Natural killer cell (primary cell): Measurements from ENCODE around the genes PLAC8, ABRAXAS1 and SLC10A6.

- PRO-cap: no peak
These were observed 2.1 kb downstream of the HNRNPDL start for GRCh38 chr4:82427905-82428729.

- PRO-cap: no peak
These were observed 4.5 kb downstream of the TMEM150C start for GRCh38 chr4:82557316-82557600.

- PRO-cap: no peak
These were observed 17.8 kb downstream of the SCD5 start for GRCh38 chr4:82780690-82781229.

- PRO-cap: no peak
These were observed 30.6 kb downstream of the SEC31A start for GRCh38 chr4:82860302-82860767.

DNA sequence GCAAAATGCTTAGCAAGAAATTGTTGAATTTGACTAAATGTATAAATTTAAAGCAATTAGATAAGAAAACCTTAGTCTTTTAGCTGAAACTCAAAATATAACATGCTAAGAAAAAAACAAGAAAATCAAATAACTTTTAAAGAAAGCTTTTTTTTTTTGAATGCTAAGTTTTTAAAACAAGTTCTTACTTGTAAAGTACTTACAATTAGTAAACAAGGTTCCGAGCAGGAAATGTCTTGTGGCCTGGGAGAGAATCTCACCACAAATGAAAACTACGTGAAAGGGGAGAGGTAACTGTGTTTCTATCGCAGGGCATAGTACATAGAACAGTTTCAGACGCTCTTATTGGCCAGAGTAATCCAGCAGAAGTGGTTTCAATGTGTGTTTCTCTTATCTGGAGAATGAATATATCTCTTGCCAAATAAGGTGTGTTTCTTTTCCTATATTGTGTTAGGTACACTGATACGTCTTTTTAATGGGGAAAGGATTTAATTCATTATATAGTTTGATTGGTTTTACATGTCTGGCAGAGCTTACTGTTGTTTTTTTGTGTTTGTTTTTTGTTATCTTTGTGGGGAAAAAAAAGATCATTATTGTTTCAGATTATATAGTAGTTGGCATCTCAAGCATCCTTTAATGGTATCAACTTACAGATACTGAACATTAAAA, at the start of gene PLAC8:
PLAC8 (minus strand) TSS at position 267 of the 669 bp plus-strand sequence.
- PRO-cap: bidirectional peak, plus-strand start at position 345 of the sequence, minus-strand start at position 266 of the sequence

DNA sequence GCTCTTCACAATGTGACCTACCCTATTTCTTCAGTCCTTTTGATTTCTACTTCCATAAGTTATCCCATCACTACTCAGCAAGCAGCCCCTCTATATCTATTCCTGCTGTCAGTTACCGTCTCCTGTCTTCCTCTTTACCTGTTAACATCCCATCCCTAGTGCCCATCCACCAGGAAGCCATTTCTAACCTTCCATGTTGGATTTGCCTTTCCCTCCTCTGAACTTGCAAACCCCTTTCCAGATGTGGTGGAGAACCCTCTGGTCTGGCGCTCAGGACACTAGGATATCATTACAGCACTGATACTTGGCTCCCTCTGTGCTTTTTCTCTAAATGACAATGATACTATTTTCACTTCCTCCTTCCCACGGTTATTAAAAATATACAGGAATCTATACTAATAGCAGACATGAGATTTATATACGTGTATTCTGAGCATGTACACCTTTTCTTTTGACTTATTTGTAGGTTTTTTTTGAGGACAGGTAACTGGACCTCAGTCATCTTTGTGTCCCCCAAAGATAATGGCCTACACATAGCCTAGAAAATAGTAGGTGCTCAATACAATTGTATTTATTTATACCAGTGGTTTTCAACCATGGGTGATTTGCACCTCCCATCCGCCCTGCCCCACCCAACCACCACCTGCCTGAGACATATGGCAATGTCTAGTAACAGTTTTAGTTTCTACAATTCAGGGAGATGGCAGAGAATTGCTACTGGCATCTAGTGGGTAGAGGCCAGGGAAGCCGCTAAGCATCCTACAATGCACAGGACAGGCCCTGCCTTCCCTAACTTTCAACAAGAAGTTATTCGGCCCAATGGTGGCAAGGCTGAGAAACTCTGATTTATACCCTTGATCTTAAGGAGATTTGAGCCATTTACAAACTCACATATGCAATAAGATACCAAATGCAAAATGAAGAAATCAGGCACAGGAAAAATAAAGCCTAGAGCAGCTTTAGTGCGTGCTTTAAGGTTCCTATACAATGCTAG, 60.5 kb upstream of the PLAC8 start:
- PRO-cap: no peak

- PRO-cap: bidirectional peak, plus-strand start at chr4:83485310, minus-strand start at chr4:83485095
These were observed at the start of gene ABRAXAS1 for GRCh38 chr4:83484204-83485390. Gene ABRAXAS1, minus strand, starts transcription at chr4:83485100.

GRCh38 chr4:84499722-84499983, 561 bp upstream of the NKX6-1 start:
- PRO-cap: no peak

- PRO-cap: no peak
These were observed 600 bp downstream of the CDS1 start for GRCh38 chr4:84583391-84584062.

DNA sequence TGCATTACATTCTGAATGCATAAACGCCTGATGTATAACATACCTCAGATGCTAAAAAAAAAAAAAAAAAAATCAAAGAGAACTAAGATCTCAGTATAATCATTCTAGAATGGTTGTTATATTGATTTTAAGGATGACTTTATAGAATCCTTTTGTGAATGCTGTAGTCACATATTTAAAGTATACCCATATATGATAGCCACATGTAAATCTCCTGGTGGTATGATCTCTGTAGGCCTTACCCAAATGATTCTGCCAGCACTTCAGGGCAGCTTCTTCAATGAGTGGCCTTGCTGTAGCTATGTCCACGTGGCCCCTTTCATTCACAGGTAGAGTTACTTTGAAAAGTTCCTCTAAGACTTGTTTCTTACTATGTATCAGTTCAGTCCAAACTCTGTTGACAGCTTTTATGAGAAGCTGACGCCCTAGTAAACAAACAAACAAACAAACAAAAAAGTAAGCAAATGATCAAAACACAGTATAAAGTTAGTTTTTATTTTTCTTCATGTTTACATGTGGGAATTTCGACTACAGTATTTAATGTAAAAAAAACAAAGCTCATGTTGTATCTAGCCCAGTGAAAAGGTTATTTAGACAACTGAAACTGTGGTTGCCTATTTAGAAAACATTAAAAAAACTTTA, 154.1 kb downstream of the CDS1 start:
- PRO-cap: no peak

- PRO-cap: no peak
These were observed 156.6 kb downstream of the CDS1 start for GRCh38 chr4:84739541-84739879.

DNA sequence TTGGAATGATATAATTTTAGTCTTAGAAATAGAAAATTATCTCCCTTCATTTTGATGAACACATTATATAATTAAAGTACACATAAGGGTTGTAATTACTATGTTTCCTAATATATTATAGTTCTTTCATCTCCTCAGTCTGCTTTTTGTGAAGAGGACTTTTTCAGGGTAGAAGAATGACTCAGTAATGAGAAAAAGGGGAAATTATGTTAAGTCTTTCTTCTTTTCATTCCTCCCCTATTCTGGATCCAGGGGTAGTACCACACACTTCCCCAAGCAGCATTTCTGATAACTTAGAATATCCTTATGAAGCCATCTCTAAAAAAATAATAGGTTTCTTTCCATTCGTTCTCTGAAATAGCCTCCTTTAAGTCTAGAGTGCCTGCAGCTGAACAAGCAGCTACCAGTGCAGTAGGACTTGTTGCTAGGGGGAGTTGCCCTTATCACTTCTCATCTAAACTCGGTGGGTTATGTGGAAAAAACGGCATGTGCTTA, 184.7 kb downstream of the ARHGAP24 start:
- PRO-cap: no peak

- PRO-cap: no peak
These were observed 91.7 kb upstream of the MAPK10 start for GRCh38 chr4:86451566-86452007.

DNA sequence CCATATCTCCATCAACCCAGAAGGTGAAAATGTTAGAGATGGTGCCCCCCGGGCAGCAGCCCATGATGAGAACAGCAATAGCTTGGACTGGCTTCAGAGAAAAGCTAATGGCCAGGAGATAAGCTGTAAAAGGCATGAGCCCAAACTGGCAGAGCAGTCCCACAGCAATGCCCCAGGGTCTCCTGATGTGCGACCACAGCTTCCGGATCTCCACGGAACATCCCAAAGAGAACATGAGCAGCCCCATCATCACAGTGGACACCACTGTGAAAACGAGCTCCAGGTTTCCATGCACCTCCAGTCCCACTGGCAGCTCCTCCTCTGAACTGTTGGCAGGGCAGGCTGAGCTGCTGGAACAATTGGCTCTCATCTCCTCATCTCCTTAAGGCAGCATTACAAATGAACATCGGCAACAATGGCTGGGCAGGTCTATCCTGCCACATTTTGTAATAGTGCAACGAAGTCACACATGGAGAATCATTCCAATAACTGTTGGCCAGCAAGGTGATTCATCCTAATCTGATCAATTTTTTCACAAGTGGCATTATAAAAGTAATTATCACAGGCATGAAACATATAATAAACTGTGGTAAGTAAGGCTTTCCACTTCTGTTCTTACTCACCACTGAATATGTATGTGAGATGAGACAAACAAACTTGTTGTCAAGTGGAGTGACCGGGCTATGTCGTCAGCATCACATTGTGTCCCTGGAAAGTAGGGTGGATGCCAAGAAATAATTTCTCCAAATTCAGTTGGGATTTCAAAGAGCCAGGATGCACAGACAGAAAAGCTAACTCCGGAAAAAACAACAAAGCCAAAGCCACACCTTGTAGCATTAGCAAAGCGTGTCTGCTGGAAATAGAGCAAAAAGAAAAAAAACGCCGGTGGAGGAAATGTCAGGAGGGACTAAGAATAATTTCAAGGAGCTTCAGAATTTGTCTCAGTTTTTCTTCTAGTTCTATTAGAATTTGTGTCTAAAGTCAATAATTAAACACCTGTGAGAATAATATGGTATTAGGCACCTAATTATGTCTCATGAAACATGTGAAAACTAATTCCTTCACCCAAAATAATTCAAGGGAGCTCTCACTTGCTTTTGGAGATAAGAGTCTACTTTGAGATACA, at the start of gene SLC10A6:
SLC10A6 (minus strand) TSS at position 639 of the 1,126 bp plus-strand sequence.
- PRO-cap: no peak

- PRO-cap: bidirectional peak, plus-strand start at chr4:86936011, minus-strand start at chr4:86935866
These were observed 645 bp downstream of the AFF1 start for GRCh38 chr4:86935266-86936045.

DNA sequence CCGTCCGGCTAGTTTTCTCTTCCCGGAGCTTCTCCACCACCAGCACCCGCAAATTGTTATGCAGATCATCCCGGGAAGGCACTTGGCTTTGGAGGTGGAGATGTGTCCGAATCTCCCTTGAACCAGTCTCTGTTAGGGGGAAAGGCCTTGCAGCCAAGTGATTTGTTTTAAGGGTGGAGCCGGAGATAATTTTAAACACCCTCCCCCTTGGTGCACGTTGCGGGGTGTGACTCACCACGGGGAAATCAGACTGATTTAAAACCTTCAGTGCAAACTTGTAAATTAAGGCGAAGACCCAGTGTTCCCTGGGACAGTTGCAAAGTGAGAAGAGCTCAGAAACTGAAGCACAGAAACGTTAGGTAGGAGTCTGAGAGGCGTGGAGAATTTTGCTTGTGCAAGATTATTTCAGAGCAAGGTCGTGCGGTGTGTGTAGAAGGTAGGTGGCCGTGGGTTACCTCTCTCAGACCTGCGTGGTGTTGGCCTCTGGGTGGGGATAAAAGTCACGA, 1.3 kb downstream of the AFF1 start:
- PRO-cap: bidirectional peak, plus-strand start at position 311 of the sequence, minus-strand start at position 134 of the sequence

- PRO-cap: unidirectional peak, plus-strand start at chr4:87005853; bidirectional peak, plus-strand start at chr4:87006179, minus-strand start at chr4:87005909; bidirectional peak, plus-strand start at chr4:87006543, minus-strand start at chr4:87006459
These were observed 71.0 kb downstream of the AFF1 start for GRCh38 chr4:87005603-87006500.

DNA sequence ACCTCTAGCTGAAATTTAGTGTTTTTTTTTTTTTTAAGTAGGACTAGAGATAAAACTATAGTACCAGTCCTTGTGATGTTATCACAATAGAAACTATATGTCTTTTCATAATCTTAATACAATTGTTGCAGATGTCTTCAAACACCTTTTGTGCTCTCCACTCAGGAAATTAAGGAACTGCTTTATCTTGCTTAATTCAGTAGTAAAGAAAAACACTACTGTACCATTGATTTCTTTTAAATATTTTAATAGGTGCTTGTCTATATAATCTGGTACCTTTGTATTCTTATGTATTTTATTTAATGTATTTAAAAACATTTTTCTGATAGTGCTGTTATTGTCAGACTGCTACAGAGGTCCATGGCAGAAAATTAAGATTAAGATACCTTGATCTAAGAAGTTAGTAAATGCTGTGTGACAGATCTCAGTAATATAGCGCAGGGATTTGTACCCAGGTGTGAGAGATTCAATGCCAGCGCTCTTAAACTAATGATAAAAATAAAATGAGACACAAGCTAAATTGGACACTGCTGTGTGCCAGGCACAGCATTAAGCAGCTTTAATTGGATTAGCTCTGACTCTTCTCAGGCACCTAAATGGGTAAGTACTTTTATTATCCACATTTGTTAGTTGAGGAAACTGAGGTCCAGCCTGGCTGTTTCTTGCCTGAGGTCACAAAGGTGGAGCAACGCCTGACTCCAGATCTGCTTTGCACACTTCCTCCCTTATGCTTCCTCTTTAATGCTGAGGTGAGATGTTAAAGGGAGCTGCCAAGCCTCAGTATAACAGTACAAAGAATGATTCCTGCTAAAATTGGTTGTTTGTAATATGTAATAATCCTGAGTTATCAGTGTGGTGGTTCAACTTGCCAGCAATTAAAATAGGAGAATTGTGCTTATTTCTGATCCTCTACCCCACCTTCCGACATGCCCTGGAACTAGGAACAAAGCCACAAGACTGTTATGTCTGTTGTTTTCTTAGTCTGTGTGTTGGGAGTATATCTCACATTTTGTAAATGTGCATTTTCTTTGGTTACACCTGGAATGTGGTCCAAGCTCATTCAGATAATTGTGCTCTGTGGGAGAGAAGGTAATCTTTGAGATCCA, 74.1 kb downstream of the AFF1 start:
- PRO-cap: no peak

DNA sequence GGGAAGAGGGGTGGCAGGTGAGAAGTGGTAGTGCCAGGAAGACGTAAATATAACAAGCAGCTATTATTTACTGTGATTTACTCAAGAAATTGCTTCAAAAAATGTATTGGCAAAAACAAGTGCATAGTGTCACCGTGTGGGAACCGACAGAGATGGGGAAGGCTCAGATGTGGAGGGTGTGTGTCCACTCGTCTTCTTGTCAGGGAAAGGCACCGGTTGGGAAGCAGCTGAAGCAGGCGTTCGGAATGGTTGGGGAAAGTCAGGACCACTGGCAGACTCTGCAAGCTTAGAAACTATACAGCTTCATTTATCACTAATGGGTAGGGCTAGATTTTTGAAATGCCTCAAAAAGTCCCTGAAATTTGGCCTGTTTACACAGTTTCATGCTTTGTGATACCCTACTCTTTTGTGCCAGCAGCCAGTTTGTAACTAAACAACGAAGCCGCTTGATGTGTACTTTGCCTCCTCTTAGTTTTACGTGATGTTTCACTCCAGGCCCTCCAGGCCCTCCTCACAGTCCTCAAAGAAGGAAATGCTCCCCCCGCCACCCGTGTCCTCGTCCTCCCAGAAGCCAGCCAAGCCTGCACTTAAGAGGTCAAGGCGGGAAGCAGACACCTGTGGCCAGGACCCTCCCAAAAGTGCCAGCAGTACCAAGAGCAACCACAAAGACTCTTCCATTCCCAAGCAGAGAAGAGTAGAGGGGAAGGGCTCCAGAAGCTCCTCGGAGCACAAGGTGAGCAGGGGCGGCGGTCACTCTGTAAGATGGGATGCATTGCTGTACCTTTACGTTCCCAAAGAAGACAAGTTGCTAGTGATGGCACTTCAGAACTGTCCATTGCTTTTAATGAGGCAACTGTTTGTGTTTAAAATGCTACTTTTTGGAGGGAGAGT, 94.6 kb downstream of the KLHL8 start:
- PRO-cap: no peak

DNA sequence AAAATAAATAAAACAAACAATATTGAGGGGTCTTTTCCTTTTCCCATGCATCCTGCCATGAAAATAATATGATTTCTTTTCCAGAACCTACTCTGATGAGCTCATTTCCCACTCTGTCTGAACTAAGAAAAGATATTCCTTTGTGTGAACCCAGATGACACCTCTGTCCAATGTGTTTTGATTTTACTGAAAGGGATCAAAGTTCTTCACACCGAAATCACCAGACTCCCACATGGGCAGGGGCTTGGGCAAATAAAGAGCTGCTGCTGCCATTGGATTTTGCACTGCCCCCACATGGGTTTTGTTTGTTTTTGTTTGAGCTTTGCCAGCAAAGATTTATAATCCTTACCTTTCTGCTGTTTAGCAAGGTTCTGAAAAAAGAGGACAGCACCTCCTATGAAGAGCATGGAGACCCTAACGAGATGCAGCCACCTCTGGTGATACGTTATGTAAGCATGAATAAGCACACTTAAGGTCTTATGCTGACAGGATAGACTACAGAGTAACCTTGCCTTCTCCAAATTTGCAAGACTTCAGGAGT, 44.4 kb downstream of the HSD17B13 start:
- PRO-cap: no peak